Left colon (tissue), 1 donor: ENCODE measurements around a stretch of chr14.

DNA sequence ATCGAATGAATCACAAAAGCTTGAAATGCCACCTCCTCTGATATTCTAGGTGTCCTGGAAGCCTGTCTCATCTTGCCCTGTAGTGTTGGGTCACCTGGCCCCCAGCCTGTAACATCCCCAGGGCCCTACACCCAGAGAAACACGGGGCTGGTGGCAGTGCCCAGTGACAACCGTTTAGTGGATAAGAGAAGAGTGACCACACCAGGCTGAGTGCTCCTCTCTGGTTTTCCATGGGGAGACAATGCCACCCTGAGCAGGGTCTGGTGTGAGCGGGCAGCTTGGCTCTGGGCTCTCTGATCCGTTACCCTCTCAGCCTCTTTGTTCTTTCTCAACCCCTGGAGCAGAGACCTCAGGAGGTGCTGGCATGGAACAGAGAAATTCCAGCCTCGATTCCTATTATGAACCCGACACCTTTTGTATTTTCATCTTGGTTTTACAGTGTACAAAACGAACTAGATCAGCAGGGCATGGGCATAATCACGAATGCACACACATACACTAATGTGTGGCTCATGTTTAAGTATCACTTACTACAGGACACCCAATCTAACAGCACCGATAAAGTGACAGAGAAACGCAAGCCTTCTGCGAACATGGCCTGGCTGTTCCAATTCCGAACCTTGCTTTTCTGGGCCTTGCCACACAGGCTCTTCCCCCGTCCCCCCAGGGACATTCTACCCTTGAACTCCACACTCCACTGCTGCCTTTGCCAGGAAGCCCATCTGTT lies 8.4 kb downstream of the SERPINA1 start:
- PRO-cap = no peak

- PRO-cap = unidirectional peak, minus-strand start at chr14:94394723
These were observed 6.4 kb upstream of the SERPINA1 start for GRCh38 chr14:94394612-94395370.

GRCh38 chr14:94610520-94610986 lies 1.6 kb upstream of the SERPINA3 start:
- PRO-cap = no peak

DNA sequence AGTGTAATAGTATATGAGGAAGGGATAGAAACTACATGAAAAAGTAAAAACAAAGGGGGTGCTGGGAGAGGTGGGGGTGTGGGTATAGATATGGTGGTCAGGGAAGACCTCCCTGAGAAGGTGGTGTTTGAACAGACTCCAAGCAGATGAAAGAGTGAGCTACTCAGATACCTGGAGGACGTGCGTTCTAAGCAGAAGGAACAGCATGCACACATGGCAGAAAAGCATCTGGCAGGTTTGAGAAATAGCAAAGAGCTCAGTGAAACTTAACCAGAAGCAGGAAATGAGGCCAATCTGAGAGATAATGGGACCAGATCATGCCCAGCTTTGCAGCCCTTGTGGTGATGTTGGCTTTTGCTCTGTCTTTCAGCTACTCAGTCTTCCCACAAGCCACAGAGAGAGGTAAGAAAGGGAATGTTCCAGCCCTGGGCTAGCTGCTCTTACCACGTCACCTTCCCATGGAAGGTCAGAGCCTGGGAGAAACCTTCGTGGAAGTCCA lies 176.3 kb upstream of the GSC start:
- PRO-cap = no peak

DNA sequence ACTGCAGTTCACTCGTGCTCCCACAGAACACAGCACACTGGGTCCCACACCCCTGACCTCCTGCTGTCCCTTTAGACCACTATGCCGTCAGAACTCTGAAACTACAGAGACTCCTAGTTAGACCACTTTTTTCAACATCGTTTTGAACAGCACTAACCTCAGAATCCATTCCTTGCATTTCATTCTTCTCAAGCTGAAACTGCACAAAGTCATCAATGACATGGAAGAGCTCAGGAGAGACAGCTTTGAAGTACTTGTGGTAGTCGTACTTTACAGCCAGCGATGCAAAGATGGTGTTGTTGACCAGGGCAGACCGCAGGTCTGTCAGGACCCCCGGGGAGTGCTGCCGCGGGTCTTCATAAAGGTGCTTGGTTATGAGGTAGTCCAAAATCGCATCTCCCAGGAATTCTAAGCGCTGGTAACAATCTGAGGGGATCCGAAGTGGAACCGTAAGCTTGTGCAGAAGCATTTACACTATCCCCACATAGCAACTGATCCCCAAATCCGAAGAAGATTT lies 63.5 kb downstream of the DICER1 start:
- PRO-cap = no peak

DNA sequence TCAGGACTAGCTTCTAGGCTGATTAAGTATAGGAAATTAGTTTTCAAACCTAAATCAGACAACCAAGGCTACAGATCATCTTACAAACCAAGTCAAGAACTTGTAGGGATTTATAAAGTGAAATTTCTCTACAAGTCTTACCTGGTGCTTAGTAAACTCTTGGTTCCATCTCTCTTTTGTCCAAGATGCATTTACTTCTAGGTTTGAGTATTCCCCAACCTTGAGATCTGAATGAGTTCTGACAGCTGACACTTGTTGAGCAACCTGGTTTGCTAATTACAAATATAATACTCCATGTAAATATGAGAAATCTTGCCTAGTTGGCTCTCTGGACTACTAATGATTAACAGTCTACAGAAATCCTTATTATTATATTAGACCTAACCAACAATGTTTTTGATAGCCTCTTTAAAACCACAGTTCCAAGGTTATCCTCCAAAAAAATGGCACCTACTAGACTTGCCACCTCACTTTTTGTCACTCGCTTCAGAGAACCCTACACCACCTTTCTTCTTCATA lies 25.9 kb downstream of the DICER1 start:
- PRO-cap = no peak

DNA sequence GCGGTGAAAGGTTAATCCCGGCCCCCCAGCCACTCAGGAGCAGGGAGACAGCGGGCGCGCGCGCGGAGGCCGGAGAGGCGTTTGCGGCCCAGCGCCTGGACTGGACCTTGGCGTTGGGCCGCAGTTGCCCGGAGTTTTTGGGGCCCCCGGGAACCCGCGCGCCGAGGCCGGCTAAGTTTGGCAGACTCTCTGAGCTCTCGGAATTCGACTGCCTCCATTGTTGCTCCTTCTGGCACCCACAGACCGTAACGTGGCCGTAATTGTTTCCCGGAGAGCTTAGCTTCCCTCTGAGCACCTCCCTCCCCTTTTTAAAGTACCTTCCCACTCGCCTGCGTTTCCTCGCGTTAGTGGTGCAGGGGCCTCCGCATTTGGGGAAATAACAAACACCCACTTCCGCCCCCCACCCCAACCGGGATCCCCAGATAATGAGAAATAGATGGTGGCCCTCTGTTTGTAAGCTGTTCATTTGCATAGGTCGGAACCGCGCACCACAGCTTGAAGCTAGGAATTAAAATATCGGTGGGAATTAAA lies 350 bp upstream of the DICER1 start:
- PRO-cap = bidirectional peak, plus-strand start at position 53 of the sequence, minus-strand start outside the sequence; bidirectional peak, plus-strand start at position 316 of the sequence, minus-strand start at position 252 of the sequence

GRCh38 chr14:95184409-95184859 lies 27.1 kb upstream of the DICER1 start:
- PRO-cap = no peak

- PRO-cap = no peak
These were observed 50.7 kb upstream of the DICER1 start for GRCh38 chr14:95207944-95208605.

DNA sequence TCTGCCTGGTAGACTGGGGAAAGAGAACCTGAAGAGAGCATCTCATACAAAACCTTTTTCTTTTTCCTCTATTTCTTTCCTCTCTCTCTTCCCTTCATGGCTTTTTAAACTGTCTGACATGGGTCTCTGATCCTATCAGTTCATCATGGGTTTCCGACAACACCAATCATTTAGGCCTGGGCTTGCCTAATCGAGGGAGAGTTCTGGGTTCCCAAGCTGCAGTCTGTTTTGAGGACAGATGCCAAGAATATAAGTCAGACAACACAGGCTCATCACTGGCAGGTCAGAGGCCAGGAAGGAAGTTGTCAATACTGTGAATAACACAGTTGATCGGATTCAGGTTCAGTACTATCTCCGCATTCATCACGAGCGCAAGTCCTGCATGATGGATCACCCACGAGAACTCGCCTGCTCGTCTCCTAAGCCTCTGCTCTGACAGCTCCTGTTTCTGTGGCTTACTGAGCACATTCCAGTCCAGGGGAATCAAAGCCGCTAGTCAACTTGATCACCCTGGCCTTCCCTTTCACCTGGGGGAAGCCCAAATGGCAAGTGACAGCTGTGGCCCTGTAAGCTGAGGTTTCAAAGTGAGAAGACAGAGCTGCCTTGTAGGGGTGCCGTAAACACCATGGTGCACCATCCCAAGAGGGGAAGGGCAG lies 60.0 kb upstream of the DICER1 start:
- PRO-cap = no peak

DNA sequence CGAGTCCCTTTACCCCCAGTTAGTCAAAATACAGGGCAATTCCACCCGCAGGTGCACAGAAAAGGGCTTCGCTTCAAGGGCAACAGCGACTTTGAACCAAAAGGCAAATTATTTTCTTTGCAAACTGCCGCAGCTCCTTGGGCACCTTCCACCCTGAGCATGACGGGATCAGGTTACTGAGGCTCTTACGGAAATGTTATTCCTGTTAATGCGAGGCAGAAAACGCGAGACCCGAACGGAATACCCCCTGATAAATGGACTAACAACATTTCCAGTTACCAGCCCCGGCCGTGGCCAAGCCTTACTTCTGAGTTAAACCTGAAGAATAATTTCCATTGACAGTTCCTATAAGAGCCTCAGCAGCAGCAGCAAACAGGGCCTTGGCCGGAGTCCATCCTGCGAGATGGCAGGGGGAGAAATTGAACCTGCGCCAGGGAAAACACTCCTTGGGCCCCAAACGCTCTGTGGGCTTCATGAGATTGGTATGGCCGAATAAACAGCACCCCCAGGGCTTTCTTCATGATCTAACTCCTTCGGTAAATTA lies 70.0 kb upstream of the DICER1 start:
- PRO-cap = no peak

- PRO-cap = no peak
These were observed 70.8 kb upstream of the DICER1 start for GRCh38 chr14:95227947-95228624.

DNA sequence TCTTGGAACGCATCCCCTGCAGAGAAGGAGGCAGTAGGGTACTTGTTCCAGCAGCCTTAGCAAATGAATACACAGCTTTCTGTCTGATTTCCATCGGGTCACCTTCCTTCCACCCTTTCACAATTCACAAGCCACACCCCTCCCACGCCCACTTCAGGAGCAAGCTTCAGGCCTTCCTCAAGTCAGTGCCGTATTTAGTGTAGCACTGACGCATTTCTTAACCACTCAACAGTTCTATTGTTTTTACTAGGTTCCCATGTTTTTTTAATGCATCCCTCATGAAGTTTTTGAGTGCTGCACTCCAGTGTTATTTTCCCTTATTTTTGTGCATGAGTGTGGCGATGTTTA lies 64.2 kb downstream of the CLMN start:
- PRO-cap = unidirectional peak, minus-strand start at position 65 of the sequence

DNA sequence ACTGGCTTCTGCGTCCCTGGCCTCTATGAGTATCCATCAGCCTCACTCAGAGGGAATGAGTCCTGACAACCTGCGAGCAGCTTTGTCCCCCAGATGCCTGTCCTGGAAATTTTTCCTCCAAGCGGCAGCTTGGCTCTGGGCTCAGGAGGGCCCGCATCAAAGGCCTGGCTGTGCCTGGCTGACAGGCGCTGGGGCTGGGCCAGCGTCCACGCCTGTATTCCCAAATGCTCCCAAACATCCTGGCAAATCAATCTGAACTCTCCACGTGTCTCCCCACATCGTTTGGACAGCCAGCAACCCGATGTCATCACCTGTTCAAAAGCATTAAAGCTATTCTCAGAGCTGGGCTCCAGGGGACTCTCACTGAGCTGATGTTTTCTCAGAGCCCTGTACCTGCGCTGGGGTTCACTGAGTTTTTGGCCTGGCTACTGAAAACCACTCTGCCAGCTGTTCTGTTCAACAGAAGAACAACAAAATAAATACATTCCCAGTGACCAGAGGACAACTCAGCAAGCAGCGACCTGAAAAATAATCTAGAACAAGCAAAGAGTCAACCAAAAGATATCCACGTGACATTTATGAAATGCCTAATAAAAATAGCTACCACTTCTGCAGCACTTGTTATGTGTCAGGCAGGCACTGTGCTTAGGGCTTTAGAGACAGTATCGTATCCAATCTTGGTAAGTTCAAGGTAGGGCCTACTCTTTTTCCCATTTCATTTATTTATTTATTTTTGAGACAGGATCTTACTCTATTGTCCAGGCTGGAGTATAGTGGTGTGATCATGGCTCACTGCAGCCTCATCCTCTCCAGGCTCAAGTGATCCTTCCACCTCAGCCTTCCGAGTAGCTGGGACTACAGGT lies 57.6 kb downstream of the CLMN start:
- PRO-cap = no peak

GRCh38 chr14:95272989-95274118 lies 46.4 kb downstream of the CLMN start:
- PRO-cap = bidirectional peak, plus-strand start at chr14:95273581, minus-strand start at chr14:95273279; bidirectional peak, plus-strand start at chr14:95273930, minus-strand start at chr14:95273799

DNA sequence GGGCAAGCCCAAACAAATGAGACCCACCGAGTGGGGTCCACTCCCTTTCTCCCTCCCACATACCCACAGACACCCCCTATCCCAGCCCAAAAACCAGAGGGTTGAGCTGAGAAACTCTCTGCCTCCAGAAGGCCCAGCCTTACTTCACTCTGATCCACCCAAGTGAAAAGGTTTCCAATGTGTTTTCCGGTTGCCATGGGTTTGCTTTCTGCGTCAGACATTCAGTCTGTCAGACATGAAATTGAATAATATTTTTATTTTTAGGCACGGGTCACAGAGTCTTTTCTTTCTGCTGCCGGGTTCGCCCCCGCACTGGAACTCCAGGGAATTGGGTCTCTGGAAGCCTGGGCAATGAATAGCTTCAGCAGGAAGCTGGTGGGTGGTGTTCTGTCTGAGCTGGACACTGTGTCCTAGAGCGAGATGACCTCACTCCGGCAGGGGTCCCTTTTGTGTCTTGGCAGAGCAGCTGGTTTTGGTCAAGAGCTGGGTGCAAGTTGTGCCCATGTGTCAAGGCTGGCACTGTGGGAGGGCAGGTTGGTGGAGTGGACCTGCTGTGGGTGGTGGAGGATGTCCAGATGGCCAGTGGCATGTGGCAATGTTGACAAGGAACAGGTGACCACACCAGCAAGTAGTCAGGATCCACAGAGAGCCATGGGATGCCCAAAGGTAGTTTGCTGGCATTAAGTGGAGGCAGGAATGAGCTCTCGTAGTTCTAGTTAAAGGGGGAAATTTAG lies 70.0 kb upstream of the CLMN start:
- PRO-cap = no peak

DNA sequence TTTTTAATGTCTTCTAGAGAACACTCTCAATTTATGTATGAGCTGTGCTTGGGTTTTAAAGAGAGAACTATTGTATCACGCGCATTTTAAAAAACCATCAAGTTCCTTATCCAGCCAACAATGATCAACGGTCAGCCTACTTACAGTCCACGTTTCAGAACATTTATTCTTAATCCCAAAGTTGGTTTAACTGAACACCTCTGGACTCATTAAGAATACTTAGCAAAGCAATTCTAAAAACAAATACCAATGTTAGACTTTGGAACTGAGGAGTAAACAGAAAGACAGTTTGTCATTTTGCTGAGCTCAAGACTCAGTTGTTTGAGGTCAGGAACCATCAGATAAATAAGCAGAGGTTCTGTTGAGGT lies 72.5 kb downstream of the SYNE3 start:
- PRO-cap = no peak

DNA sequence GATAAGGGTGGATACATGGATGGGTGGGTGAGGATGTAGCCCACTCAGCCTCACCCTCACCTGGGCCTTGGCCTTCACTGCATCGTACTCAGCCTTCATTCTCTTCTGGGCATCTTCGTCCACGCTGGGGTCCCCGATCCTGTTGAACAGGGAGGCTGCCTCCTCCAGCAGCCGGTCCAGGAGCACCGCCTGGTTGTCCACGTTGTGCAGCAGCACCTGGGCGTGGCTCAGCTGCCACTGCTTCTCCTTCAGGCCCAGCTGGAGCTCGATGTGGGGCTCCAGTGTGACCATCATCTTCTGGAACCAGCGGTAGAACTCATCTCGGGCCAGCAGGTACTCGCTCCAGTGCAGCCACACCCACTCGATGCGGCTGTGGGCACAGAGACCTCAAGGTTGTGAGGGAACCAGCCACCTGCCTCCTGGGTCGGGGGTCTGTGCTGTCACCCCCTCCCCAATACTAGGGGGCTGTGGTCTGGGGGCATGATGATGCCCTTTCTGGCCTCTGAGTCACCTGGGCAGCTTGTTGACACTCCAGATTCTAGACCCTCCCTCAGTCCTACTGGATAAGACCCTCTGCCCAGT lies 50.5 kb downstream of the SYNE3 start:
- PRO-cap = no peak

DNA sequence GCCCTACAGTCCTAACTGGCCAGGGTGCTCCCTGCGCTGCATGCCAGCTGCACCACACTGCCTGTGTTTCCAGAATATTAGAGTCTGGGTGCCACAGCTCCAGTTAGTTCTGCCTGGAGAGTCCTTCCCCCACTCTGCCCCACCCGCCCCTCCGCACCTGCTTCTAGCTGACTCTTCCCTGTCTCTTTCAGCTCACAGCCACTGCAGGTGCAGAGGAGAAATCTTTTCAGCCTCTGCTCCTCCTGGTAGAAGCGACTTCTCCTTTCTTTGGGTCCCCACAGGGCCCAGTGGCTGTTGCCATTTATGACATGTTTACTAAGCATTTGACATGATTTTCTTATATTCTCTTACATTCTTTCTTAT lies 29.5 kb downstream of the SYNE3 start:
- PRO-cap = no peak

DNA sequence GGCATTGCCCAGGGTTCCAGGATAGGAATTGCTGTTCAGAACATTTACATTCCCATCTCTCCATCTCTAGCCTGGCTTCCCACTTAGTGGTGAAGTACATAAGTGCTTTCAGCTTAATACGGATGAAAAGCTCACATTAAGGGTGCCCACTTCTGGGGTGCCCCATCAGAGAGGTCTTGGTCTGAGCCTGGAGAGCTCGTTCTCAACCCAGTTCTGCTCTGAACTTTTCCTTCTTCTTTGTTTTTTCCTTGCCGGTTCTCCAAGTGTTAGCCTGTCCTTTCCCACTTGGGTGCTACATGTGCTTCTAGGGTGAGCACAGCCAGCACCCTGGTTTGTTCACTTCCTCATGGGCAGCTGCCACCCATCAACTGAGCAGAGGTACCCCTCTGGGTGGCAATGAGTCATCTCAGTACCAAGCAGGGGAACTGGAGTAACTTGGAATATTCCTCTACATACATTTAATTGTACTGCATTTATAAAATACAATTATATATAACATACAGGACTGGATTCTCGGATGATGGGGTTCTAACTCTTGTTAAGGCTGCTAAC lies 3.8 kb upstream of the SYNE3 start:
- PRO-cap = no peak